Prostate gland (tissue), 2 donors: ENCODE measurements around a stretch of chr5.

GRCh38 chr5:172642516-172643340, 1.7 kb downstream of the NEURL1B start:
- PRO-cap = no peak
- RAMPAGE, long total RNA, 2 experiments = no peak in any of the 2 experiments

- PRO-cap = no peak
- RAMPAGE, long total RNA, 2 experiments = no peak in any of the 2 experiments
Observed at GRCh38 chr5:172643341-172643969, 2.4 kb downstream of the NEURL1B start.

- PRO-cap = no peak
- RAMPAGE, long total RNA, 2 experiments = no peak in any of the 2 experiments
Observed at GRCh38 chr5:172648010-172648776, 7.1 kb downstream of the NEURL1B start.

GRCh38 chr5:172678253-172679293, 37.5 kb downstream of the NEURL1B start:
- PRO-cap = no peak
- RAMPAGE, long total RNA, 2 experiments = no peak in any of the 2 experiments

GRCh38 chr5:172740499-172741207, 30.3 kb downstream of the DUSP1 start:
- PRO-cap = no peak
- RAMPAGE, long total RNA, 2 experiments = no peak in any of the 2 experiments

GRCh38 chr5:172771293-172772015, 459 bp upstream of the DUSP1 start:
- PRO-cap = bidirectional peak, plus-strand start at chr5:172771359, minus-strand start at chr5:172771195
- RAMPAGE, long total RNA, 2 experiments = no peak in any of the 2 experiments

- PRO-cap = bidirectional peak, plus-strand start at chr5:172772745, minus-strand start at chr5:172772439
- RAMPAGE, long total RNA, 2 experiments = no peak in any of the 2 experiments
Observed at GRCh38 chr5:172772016-172773194, 1.4 kb upstream of the DUSP1 start.

- PRO-cap = no peak
- RAMPAGE, long total RNA, 2 experiments = no peak in any of the 2 experiments
Observed at GRCh38 chr5:172774826-172775461, 3.9 kb upstream of the DUSP1 start.

GRCh38 chr5:172797748-172798278, 26.8 kb upstream of the DUSP1 start:
- PRO-cap = no peak
- RAMPAGE, long total RNA, 2 experiments = no peak in any of the 2 experiments

GRCh38 chr5:172830546-172831476, 3.2 kb upstream of the ERGIC1 start:
- PRO-cap = unidirectional peak, plus-strand start at chr5:172830873
- RAMPAGE, long total RNA, 2 experiments = no peak in any of the 2 experiments

DNA sequence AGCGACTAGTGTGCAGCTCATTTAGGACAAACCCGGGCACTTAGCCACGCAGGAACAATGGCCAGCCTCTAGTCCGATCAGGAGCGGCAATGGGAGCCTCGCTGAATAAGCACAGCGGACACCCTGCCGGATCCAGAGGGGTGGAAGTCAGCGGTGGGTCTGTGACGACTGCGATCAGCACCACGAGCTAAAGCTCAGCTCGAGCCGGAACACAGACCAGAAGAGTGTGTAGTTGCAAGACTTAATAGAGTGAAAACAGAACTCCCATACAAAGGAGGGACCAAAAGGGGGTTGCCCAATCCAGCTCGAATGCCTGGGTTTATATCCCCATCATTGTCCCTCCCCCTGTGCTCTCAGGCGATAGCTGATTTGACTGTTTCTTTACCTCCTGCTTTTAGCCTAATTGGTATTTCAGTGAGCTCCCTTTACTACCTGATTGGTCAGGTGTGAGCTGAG, 53.7 kb upstream of the RPL26L1 start:
- PRO-cap = no peak
- RAMPAGE, long total RNA, 2 experiments = no peak in any of the 2 experiments

GRCh38 chr5:172950700-172951945, 8.1 kb upstream of the RPL26L1 start:
- PRO-cap = no peak
- RAMPAGE, long total RNA, 2 experiments = no peak in any of the 2 experiments

GRCh38 chr5:173237183-173237670, 2.2 kb upstream of the NKX2-5 start:
- PRO-cap = no peak
- RAMPAGE, long total RNA, 2 experiments = no peak in any of the 2 experiments

DNA sequence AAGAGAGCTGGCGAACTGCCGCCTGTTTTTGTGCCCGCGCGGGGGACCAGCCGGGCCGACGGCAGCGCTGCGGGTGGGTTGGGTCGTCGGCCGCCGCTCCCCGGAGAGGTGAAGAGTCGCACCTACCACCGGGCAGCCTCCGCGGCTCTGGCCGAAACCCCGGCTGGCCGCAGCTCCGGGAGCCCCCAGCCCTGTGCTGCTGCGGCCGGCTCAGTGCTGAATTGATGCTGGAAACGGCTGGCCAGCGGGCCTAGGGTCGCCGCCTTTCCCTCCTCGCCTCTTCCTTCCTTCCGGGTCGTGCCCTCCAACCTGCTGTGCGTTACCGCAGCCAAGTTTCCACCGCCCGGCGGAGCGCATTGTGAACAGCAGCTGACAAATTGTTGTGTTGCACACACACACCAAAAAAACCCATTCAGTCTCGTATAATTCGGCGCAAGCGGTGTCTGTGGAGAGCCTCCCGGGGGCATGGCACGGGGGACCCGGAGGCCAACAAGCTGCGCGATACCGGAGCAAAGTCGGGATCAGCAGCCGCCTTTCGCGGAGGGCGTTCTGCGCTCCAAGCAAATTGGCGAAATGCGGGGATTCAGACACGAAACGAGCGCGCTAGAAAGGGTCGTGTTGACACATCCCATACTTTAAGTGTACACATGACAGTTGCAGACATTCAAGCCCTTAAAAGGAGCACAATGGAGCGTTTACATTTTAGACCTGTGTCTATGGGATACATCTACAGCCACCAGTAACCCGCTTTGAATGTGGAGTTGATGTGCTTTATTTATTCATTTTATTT, 9.4 kb upstream of the NKX2-5 start:
- PRO-cap = no peak
- RAMPAGE, long total RNA, 2 experiments = no peak in any of the 2 experiments

GRCh38 chr5:173331825-173332312, 3.7 kb upstream of the STC2 start:
- PRO-cap = no peak
- RAMPAGE, long total RNA, 2 experiments = no peak in any of the 2 experiments

- PRO-cap = unidirectional peak, plus-strand start at chr5:173670424
- RAMPAGE, long total RNA, 2 experiments = no peak in any of the 2 experiments
Observed at GRCh38 chr5:173670083-173670656, 53.7 kb upstream of the BOD1 start.

DNA sequence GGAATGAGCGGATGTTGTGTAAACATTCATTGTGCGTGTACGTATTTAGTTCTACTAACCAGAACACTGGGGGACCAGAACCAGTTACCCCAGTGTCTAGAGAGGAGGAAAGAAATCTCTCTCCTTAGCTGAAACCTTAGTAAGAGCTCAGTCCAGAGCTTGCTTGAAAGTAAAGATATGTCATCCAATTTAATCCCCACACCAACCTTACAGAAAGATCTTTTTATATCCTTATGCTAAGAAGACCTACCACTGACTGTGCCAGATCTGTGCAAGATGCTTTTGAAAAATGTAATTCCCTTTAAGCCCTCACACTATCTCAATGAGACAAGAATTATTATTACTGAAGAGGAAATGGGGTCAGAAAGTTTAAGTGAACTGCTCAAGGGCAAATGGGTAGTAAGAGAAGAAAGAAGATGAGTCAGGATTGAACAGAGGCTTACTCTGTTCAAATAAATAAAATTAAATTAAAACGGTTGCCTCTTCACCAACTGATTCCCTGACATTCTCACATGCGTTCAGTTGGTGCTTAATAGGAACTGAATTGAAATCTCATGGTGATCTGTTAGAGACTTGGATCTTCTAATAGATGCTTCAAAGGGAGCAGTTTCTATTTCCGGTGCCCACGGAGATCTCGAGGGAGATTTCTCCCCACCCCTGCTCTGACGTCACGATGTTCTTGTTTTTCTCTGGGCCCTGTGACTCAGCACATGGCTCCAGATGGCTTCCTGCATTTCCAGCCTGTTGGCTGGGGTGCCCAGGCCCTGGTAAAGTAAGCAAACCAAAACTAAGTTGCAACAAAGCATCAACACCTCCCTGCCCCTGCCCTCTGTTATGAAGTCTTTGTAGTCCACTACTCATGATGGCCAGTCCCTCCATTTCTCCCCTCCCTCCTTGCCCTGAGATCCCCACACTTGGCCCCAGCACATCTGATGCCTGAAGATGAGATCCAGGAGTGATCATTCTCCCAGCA, 106.3 kb upstream of the CPEB4 start:
- PRO-cap = no peak
- RAMPAGE, long total RNA, 2 experiments = no peak in any of the 2 experiments

DNA sequence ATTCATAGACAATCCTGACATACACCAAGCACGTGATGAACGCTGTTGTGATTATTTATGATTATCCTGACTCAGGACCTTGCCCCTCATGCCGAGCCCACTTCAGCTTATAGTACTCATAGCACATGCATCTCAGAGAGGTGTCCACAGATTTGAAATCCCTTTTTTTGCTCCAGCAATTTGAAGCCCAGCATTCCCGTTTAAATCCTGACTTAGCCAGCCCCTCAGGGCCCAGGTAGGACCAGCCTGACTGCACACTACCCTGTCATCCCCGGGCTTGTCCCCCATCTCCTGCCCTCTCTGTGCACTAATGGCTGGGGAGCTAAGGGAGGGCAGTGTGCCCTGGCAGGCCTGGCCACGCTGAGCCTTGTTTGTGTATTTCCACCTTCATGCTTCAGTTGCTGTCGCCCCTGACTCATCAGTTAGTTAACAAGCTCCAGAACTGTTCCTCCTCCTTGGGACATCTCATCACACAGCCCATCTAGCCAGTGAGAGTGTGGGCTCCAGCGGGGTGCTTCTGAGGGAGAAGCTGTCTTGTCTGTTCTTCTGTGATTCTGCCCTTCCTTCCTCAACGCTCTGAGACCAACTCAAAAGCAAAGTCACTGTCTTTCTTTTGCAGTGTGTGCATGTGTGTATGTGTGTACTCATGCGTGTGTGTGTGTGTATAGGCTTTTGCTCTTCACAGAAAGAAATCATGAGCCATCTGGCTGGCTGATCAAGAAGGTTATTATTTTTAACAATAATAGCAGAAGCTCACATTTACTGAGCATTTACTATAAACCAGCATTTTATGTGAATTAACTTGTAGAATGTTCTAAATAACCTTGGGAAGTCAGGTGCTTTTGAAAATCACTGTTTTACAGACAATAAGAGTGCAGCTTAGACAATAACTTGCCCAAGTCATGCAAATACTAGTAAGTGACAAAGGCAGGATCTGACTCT, 58.3 kb upstream of the CPEB4 start:
- PRO-cap = no peak
- RAMPAGE, long total RNA, 2 experiments = no peak in any of the 2 experiments

GRCh38 chr5:173859638-173860088, 28.5 kb upstream of the CPEB4 start:
- PRO-cap = no peak
- RAMPAGE, long total RNA, 2 experiments = no peak in any of the 2 experiments

GRCh38 chr5:173866851-173867484, 21.2 kb upstream of the CPEB4 start:
- PRO-cap = no peak
- RAMPAGE, long total RNA, 2 experiments = no peak in any of the 2 experiments